ENCODE measurements around a stretch of chr7.

- PRO-cap: no peak
- RAMPAGE, long total RNA: no peak
Measured at GRCh38 chr7:135977700-135977843, 413 bp upstream of the MTPN start.

- PRO-cap: no peak
- RAMPAGE, long total RNA: no peak
Measured at GRCh38 chr7:135980613-135981238, 3.6 kb upstream of the MTPN start.

DNA sequence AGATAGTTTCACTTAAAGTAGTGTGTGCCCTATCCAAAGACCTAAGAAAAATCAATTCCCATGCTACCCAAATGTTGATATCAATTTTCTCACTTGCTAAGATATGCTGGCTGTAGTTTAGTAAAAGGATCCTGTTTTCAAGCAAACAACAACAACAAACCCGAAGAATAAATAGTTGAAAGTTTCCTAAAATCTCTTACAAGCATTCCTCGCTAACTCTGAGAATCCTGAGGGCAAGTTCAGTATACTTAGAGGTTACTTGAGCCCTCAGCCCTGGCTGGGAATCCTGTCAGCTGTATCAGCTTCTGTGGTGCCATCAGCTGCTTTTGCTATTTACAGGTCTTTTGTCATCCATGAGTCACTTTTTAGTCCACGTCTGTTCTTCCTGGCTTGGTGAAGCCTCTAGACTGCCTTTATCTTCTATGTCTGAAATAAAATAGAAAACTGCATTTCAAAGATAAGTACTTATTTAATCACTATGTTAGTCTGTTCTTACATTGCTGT is 59.8 kb upstream of the MTPN start:
- PRO-cap: no peak
- RAMPAGE, long total RNA: no peak

- PRO-cap: no peak
- RAMPAGE, long total RNA: no peak
Measured at GRCh38 chr7:136046115-136046602, 69.0 kb upstream of the MTPN start.

DNA sequence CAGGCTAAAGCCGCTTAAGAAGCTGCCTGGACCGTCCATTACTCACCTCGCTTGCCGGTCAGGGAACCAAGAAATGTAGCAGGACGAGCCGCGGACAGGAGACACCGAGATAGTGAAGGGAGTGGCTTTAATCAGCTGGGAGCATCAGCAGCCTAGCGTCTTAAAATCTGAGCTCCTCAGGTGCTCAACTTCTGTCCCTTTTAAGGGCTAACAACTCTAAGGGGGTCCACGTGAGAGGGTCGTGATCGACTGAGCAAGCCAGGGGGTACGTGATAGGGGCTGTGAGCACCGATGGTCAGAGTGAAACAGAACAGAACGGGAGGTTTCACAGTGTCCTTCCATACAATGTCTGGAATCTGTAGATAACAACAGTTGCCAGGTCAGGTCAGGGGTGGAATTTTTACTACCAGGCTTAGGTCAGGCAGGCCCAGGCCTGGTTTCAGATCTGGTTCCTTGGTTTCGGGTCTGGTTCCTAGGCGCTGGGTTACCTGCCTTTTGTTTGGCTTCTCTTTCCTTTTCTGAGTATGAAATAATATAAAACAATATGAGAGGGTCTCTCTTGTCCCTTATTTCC is 75.2 kb downstream of the PTN start:
- PRO-cap: no peak
- RAMPAGE, long total RNA: no peak

- PRO-cap: no peak
- RAMPAGE, long total RNA: no peak
Measured at GRCh38 chr7:137874091-137874505, 27.3 kb upstream of the DGKI start.

DNA sequence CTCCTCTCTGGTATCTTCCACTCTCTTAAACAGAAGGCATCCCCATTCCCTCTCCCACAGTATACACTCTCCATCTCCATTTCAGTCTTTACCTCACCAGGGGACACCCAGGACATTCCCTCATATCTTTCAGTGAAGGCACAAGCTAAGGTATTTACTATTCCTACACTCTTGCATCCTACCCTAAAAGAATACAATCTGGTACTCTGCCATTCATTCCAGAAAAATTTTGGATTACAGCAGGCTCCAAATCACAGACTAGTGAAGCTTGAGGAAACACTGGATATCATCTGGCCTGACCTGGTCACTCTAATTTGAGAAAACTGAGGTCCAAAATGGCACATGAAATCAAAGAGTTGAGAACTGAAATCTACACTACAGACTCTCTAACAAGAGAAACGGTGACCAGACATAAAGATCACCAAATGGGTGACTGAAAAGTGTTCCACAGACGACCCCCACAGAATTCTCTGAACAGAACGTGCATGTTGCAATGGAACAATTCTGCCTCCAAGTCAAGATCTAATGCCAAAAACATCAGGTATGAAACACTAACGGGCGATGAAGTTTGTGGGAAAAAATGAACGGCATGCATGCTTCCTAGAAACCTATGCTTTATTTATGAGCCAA is 61.6 kb downstream of the CREB3L2 start:
- PRO-cap: no peak
- RAMPAGE, long total RNA: no peak

- PRO-cap: no peak
- RAMPAGE, long total RNA: no peak
Measured at GRCh38 chr7:137949353-137950099, 52.4 kb downstream of the CREB3L2 start.

DNA sequence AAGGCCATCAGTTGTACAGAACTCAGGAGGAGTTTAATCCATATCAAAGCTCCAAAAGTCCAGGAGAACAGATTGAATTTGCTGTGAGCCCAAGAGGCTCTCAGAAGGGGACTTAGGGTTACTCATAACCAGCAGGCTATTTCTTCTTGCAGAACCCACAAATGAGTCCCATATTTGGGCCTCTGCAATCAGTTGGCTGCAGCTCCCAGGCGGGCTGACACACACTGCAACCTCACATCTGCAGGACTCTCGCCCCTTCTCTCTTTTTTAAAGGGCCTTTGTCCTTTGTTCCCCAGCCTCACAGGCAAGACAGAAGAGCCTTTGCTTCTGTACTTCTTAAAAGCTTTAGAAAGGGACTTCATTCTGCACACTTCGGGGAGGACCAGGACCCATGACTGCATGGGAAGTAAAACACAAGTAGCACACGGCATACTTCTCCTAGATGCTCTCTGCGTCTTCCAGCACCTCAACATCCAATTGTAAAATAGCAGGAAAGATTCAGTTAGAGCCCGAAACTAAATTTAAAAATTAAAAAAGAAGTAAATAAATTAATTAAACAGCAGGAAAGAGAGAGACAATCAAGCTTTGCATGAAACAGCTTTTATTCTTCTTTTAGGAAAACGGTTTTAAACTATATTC is 26.6 kb downstream of the CREB3L2 start:
- PRO-cap: no peak
- RAMPAGE, long total RNA: no peak

GRCh38 chr7:138917069-138917815 is 63.9 kb downstream of the KIAA1549 start:
- PRO-cap: no peak
- RAMPAGE, long total RNA: no peak

- PRO-cap: bidirectional peak, plus-strand start at chr7:138981926, minus-strand start at chr7:138981835; bidirectional peak, plus-strand start at chr7:138982081, minus-strand start at chr7:138982104; bidirectional peak, plus-strand start at chr7:138982172, minus-strand start at chr7:138982153
- RAMPAGE, long total RNA: no peak
Measured at GRCh38 chr7:138981794-138982535, 776 bp upstream of the KIAA1549 start.

- PRO-cap: no peak
- RAMPAGE, long total RNA: no peak
Measured at GRCh38 chr7:139043735-139044644, 8.1 kb upstream of the ZC3HAV1L start.

- PRO-cap: no peak
- RAMPAGE, long total RNA: no peak
Measured at GRCh38 chr7:139064530-139065716, 29.1 kb upstream of the ZC3HAV1L start.

DNA sequence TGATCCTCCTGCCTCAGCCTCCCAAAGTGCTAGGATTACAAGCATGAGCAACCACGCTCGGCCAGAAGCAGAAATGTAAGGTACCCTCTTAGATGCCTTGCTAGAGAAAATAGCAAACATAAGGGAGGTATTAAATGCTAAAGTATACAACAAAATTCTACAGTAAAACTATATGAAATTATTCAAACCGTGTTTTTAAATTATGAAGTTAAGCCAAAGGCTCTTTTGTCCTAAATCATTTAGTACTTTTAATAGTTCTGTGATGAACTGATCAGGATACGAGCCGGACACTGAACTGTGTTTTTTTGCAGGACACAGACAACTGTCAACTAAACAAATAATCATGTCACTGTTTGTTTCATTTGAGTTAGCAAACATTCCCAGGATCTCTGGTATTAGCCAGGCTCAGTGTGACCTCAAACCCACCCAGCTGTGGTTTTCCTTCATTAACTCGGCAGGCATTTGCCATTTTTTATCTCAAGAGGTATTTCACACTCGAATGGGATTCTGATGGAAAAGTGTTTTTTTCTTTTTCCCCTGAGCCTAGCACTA is 33.8 kb downstream of the ZC3HAV1 start:
- PRO-cap: no peak
- RAMPAGE, long total RNA: no peak

DNA sequence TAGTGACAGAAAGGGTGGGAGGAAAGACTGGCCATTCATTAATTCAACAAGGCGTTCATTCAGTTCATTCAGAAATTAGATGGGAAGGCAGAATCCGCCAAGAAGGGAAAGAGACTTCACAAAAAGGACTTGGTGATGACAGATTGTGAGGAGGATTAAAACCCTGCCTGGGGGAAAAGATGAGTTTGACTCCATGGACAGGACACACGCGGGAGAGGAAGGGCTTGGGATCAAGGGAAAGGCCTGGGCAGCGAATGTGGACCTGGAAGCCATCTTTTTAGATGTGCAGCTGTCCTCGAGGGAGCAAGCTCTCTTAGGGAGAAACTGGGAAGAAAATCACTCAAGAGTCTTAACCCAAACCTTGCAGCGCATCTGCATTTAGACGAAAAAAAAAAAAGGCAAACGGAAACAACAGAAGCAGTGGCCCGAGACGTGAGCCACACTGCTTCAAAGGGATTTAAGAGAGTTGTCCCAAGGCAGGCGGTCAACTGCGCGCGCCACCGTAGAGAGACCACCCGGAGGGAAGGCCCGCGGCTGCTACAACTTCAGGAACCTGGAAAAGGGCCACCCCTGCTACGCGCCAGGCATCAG is 1.5 kb downstream of the ZC3HAV1 start:
- PRO-cap: no peak
- RAMPAGE, long total RNA: no peak

DNA sequence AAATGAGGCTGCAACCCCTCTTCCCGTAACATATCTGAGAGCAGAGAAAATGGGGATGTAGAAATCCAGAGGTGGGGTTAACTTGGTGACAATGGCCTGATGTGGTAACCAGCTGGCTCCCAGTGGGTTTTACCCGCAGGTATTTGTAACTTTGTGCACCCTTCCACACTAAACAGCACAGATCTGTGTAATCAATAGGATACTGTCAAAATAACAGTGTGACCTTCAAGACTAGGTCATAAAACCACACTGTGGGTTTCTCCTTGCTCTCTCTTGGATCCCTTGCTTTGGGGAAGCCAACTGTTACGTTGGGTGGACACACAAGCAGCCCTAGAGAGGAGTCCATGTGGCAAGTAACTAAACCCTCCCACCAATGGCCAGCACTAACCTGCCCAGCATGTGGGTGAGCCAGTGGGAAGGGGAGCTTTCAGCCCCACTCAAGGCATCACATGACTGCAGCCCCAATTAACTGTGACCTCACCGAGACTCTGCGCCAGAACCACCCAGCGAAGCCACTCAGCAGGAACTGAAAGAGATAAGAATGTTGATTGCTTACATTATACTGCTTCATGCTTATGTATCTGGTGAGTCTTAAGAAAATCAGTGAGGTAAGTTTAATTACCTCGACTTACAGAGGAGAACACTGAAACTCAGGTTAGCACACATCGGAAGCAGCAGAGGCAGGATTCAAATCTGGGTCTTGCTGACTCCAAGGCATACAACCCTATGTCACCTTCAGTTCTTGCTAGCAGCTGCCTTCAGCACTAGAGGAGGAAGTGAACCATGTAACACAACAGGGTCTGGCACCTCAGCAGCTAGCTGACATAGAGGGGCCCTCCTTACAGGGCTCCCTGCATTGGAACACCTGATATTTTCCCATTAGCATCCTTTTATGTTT is 9.4 kb upstream of the ZC3HAV1 start:
- PRO-cap: no peak
- RAMPAGE, long total RNA: no peak

- PRO-cap: bidirectional peak, plus-strand start at chr7:139359052, minus-strand start at chr7:139358796; bidirectional peak, plus-strand start at chr7:139359150, minus-strand start at chr7:139359120
- RAMPAGE, long total RNA: no peak
Measured at GRCh38 chr7:139358934-139359564, 645 bp upstream of the LUC7L2 start.

DNA sequence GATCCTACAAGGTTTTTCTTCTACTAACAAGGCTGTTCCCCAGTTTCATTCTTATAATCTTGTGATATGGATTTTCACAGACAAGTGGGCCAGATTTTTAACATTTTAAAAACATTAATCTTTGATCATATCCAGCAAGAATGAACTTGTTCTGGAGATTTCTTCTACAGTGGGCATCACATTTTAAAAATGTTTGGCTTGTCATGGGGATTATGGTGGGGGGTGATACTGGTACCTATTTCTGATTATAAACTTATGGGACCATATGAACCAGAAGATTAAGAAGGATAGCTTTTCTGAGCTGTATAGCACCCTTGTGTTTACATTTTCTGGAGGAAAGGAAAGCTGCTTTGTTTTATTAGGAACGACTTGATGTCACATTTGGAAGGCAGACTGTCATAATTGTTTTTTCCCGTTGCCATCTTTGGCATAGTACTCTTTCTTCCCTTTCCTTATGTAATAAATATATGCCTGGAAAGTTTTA is 9.9 kb downstream of the LUC7L2 start:
- PRO-cap: no peak
- RAMPAGE, long total RNA: no peak

GRCh38 chr7:139380083-139381363 is 20.8 kb downstream of the LUC7L2 start:
- PRO-cap: no peak
- RAMPAGE, long total RNA: no peak

- PRO-cap: no peak
- RAMPAGE, long total RNA: no peak
Measured at GRCh38 chr7:139402018-139402312, 42.3 kb downstream of the LUC7L2 start.

Data from GM23338 (cell line).